Endometrial microvascular endothelial cells (primary cell): ENCODE results near the gene TMEM184B.

DNA sequence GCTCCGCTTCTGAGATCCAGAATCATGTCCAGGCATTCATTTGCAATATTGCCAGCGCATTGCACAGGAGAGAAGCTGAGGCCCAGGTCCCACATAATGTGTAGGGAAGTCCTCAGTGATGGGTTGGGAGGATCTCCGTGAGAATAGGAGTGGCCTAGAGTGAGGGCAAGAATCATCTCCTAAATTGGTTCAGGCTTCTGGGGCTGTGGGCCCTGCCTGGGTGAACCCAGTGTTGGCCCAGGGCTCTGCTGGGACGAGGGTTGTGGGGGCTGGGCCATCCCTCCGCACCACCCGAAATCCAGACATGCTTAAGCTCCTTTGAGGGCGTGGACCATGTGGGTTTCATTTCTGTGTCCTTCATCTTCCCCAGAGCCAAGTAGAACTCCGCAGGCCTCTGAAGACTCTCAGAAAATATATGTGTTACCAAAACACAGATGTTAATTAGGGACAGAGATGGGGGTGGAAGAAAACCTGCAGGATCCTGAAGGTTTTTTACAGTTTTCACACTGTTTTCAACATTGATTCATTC, 3.7 kb downstream of the MICALL1 start:
- RAMPAGE, long total RNA: no peak

- RAMPAGE, long total RNA: no peak
Measured at GRCh38 chr22:37936907-37937274, 16.5 kb downstream of the C22orf23 start.

- RAMPAGE, long total RNA: no peak
Measured at GRCh38 chr22:37967409-37967842, 13.9 kb downstream of the POLR2F start.

DNA sequence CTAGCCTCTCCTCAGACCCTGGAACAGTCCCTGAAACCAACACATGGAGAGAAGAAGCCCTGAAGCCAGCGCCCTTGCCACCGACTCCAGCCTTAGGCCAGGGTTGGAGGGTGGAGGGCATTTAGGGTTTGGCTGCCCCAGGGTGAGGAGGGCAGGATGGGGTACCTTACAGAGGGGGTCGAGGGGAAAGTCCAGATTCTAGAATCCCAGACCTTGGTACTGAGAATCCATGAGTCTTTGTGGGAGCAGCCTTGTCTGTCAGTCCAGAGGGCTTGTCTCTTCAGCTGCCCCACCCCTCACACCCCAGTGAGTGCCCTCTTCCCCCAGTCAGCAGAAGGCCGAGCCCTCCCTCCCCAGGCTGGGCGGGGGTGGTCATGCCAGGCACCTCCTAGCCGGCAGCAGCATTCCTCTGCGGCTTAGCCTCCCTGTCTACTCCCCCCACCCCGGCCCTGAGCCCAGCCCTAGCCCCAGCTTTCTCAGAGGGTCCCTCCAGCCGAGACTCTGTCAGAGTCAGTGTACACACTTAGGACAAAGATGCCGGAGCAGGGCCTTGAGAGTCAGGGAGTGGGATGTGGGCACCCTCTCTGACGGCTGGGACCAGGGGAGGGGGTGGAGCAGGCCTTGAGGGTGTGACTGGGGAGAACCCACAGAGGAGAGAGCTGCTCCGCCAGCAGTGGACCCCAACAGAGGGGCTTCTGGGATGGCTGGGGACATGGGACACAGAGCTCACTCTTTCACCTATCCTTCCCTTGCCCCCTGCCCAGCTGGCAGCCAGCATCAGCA, 4.6 kb downstream of the SOX10 start:
- RAMPAGE, long total RNA: no peak

DNA sequence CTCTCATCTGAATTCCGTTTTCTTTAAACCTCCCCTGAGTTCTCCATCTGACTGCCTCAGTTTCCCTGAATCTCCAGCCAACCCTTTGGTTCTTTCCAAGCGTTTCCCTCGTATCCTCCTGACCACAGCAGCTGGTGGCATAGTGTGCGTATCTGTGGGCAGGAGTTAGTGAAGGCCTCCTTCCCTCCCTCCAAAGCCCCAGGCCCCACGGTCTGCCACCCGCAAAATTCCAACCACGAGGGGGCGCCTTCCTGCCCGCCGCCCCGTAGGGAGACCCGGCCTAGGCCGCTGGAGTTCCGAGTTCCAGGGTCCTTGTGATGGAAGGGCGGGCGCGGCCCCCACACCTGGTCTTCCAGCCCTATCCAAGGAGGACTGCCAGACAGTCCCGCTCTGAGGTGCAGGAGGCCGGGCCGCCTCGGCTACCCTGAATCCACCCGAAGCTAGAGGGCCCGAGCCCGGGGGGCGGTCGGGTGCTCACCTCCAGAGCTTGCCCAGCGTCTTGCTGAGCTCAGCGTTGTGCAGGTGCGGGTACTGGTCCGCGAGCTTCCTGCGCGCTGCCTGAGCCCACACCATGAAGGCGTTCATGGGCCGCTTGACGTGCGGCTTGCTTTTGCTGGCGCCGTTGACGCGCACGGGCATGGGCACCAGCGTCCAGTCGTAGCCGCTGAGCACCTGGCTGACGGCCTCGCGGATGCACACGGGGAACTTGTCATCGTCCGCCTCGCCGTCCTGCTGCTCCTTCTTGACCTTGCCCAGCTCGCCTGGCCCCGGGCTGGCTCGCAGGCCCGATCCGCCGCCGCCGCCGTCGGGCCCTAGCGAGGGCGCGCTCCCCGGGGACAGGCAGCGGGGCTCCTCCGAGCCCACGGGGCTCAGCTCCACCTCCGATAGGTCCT, 1.2 kb downstream of the SOX10 start:
- RAMPAGE, long total RNA: no peak

DNA sequence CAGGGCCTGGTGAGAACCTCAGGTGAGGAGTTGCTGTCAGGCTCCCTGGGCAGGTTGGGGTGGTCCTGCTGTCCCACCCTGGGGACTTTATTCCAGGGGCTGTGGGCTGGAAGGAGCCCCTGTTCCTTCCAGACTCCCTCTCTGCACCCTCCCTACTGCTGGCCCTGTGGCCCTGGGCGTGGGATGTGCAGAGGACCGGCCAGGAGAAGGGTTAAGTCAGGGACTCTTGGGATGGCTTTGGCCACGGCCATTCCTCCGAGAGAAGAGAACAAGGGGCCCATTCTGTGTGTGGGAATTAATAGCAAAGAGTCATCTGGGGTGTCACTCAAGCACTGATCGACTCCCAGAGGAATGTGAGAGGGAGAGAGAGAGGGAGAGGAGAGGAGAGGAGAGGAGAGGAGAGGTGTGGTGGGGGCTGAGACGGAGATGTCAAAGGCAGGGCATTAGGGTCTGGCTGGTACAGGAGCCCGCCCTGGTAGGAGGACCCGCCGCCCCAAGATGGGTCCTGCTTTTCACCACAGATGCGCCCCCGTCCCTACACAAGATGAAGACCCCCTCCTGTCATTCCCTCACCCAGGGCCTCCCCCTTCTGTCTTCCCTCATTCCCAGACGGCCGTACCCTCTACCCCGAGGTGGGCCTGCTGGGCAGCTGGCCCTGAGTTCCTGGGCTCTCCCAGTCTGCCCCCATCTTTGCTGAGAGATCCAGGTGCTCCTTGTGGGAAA, 14.3 kb upstream of the SOX10 start:
- RAMPAGE, long total RNA: no peak

DNA sequence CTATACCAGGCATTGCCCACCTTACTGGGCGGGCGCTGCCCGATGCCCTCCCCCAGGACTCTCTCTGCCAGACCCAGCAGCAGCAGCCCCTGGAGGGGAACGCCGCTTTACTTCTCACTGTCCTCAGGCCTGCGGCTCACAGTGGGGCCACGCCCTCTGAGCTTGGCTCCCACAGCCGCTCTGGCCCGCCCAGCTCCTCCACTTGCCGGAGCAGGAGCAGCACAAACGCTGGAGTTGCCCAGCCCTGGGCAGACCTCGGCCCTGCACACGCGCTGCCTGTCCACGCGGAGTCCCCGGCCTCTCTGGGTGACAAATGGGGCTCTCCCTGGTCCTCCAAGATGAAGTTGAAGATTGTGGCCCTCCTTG, 406 bp upstream of the BAIAP2L2 start:
- RAMPAGE, long total RNA: no peak

DNA sequence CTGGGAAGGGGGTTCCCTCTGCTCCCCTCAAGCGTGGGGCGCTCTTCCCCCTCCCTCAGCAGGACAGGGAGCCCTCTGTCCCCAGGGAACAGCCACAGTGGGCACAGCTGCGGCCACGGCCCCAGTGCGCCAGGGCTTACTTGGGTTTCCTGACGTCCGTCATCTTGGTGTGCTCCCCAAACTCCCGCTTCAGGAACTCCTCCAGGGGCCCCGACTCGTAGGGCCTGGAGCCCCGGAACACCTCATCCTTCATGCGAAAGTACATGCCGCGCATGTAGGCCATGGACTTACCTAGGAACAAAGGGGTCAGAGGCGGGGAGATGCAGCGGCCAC, 10.1 kb upstream of the BAIAP2L2 start:
- RAMPAGE, long total RNA: no peak

DNA sequence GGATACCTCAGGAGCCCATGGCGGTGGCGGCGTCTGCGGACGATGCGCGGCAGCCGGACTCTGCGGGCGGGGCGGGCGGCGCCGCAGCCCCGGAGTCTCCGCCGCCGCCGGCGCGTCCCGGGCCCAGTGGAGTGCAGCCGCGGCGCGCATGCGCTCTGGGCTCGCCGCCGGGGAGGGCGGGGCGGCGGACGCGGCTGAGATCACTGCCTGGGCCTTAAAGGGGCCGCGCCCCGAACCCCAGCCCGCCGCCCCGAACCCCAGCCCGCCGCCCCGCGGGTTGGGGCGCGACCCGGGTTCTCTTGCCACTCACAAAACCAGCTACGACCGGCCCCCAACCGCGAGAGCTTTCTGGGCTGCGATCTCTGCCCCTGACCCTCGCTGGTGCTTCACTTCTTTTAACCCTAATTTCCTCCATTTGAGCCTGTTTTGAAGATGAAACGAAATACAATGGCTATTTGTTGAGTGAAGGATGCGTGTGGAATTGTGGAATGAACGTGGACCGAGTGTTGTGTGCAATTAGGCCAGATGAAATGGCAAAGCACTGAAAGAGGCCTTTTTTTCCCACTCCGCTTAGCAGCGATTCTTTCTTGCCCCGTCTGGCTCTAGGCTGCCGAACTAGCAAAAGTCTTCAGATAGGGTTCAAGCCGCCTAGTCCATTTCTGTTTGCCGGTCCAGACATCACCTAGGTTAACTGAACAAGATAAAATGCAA, at the start of gene TMEM184B:
TMEM184B (minus strand) TSS at position 133 of the 711 bp plus-strand sequence.
- RAMPAGE, long total RNA: no peak

- RAMPAGE, long total RNA: no peak
Measured at GRCh38 chr22:38273589-38273910, 740 bp upstream of the TMEM184B start.

DNA sequence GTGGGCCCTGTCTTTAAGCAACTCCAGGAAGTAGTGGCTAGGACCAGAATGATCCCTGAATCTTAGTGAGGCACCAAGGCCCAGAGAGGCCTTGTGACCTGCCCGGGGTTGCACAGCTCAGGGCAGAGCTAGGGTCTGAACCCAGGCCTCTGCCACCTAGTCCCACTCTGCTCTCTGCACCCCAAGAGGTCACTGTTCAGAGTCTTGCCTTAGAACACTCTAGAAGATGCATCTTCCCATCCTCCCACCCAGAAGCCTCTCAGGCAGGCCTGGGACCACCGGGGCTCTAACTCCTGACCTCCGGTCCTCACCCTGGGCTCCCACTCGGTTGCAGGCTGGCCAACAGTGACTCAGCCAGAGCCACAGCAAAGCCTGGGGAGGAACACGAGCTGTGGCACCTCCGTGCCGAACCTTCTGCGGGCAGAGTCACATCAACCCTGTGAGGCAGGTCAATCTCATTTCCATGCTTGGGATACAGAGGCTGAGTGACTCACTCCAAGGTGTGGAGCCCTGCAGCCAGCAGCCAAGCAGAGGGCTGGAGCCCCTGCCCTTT, 21.6 kb downstream of the CSNK1E start:
- RAMPAGE, long total RNA: no peak

- RAMPAGE, long total RNA: no peak
Measured at GRCh38 chr22:38314000-38314483, 3.2 kb downstream of the CSNK1E start.

DNA sequence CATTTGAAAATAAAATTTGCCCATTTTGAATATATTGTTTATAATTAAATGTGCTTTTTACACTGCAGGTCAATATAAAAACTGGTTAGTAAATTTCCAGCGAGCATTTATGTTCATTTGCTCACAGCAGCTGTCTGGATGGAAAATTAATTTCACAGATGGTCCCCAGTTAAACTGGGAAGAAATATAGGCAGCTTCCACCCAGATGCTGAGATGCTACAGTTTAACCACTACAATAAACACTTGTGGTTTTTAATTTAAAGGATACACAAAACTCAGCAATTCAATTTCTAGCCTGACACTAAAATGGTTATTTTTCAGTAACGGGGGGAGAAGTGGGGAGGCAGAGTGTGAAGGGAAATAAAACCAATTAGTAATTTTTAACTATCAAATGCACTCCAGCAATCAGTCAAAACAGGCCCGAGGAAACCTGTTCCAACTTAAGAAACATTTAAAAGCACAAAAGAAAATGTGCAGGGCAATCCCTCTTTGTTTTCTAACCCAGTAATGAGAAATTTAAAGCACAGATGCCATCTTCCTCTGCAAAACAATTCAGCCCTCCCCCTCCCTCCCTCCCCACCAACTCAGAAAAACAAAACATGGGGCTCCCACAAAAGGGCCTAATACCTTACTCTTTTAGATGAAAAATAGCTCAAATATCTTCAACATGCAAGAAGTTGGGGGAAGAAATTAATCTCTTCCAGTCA, 17.2 kb downstream of the KDELR3 start:
- RAMPAGE, long total RNA: no peak

- RAMPAGE, long total RNA: no peak
Measured at GRCh38 chr22:38498233-38498782, 7.8 kb downstream of the DDX17 start.

GRCh38 chr22:38506737-38507150, 633 bp upstream of the DDX17 start:
- RAMPAGE, long total RNA: no peak

- RAMPAGE, long total RNA: no peak
Measured at GRCh38 chr22:38569305-38569596, 732 bp downstream of the DMC1 start.

- RAMPAGE, long total RNA: no peak
Measured at GRCh38 chr22:38693777-38694460, 6.8 kb downstream of the JOSD1 start.

DNA sequence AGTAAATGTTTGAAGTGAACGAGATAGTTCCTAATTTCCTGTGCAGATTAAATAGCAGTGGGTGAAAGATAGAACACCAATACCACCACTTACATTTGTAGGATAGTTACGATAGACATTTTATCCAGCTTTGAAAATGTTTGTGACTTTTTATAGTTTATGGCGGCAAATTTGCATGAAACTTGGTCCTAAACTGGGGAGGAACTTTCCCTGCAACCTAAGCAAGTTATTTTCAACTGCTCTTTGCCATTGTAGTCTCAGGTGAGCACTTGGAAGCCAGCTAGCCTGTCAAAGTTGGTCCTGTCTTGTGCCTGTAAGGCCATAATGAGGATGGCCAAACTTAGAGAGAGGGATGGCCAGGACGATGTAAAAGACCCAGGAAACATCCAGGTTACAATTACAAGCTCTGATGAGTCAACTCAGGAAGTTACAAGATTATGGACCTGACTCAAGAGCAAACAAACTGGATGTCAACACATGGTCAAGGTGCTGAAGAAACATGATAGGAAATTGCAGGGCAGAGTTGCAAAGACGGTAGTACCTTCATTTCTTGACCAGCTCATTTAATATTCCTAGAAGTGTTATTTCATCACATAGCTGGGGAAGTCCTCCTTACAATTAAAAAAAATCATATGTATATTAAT, 1.5 kb downstream of the GTPBP1 start:
- RAMPAGE, long total RNA: no peak

- RAMPAGE, long total RNA: no peak
Measured at GRCh38 chr22:38737848-38738940, 17.6 kb downstream of the SUN2 start.

DNA sequence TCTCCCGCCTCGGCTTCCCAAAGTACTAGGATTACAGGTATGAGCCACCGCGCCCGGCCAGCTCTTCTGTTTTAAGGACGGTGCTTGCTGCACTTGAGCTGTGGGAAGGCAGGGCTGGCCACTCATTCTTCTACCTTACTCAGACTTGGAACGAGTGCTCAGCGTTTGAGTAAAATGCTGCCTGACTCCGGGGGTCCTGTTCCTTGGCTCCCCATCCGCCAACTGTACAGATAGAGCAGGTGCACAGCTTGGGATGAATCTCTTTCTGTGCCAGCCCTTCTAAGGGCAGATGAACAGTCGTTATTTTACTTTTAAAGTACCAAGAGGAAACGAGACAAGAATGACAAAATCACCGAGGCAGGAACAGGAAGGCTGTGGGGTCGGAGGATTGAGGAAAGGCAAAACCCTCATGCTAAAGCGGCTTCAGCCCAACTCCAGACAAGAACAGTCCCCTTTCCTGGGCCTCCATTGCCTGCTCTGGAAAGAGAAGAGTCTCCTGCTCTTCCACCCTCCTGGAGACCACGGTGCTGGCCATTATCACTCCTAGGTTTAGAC, 978 bp upstream of the SUN2 start:
- RAMPAGE, long total RNA: no peak